HT-29 (cell line): ENCODE data around the genes TOMM7, HYCC1 and IGF2BP3.

DNA sequence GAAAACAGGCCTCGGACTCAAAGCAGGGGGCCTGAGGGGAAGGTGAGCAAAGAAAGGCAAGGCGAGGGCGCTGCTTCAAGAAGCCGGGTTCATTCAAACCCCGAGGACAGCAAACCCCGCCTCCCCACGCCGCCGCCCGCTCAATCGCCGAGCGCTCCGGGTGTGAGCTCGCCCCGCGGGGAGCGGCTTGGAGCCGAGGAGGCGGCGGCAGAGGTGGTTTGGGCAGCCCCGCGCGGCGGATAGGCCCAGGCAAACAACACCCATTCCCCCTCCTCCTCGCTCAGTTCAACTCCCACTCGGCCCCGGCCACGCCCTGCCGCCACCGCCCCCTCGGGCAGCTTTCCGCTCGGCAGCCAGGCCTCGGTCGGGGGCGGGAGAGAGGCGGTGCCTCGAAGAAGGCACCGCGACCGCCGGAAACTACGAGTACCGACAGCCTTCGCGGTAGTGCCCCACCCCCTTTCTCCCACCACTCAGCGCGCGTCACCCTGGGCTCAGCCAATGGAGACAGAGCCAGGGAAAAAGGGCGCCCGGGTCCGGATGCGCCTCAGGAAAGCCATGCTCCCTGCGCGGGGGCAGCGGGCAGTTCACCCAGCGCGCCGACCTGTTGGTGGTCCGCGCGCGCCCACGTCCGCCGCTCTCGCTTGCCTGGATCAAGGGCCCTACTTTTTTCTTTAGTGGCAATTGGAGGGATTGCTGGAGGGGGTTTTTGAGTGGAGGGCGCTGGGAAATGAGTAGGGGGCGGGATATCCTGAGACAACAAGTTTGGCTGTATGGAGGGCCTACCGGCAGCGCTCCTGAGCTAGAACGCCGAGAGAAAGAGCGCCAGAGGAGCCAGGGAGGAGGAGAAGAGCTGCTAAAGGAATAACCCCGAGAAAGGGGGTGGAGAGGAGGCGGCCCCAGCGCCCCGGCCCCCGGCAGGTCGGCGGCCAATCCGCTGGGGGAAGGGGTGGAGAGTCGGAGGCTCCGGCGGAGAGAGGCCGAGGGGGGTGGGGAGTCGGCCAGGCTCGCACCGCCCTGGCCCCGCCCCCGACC, 600 bp upstream of the SP4 start:
- RAMPAGE, long total RNA, result no peak

- RAMPAGE, long total RNA, result no peak
Observed at GRCh38 chr7:21942873-21943810, 2.6 kb downstream of the CDCA7L start.

GRCh38 chr7:21972087-21972483, 26.4 kb upstream of the CDCA7L start:
- RAMPAGE, long total RNA, result no peak

GRCh38 chr7:22121823-22122638, 176.3 kb upstream of the CDCA7L start:
- RAMPAGE, long total RNA, result no peak

- RAMPAGE, long total RNA, result no peak
Observed at GRCh38 chr7:22320554-22321000, 36.4 kb downstream of the RAPGEF5 start.

DNA sequence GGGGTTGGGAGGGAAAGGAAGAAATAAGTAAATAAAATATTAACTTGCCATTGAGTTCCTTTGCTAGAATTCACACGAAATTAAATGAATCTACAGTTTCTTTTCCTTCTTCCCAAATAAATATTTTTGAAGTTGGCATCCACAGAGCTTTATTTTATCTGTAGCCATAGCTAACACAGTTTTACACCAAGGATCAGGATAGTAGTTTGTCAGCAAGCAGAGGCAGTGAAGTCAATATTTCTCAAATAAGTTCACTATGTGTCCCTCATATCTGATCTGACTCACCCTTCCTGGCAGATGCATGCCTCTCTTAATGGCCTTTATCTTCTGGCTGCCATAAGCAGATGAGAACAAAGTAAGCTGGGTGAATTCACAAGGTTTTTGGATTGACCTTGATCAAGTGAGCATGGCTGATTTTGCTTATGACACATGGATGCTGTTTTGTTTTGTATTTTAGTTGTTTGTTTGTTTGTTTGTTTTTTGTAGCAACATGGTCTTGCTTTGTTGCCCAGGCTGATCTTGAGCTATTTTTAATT, 6.2 kb downstream of the RAPGEF5 start:
- RAMPAGE, long total RNA, result no peak

DNA sequence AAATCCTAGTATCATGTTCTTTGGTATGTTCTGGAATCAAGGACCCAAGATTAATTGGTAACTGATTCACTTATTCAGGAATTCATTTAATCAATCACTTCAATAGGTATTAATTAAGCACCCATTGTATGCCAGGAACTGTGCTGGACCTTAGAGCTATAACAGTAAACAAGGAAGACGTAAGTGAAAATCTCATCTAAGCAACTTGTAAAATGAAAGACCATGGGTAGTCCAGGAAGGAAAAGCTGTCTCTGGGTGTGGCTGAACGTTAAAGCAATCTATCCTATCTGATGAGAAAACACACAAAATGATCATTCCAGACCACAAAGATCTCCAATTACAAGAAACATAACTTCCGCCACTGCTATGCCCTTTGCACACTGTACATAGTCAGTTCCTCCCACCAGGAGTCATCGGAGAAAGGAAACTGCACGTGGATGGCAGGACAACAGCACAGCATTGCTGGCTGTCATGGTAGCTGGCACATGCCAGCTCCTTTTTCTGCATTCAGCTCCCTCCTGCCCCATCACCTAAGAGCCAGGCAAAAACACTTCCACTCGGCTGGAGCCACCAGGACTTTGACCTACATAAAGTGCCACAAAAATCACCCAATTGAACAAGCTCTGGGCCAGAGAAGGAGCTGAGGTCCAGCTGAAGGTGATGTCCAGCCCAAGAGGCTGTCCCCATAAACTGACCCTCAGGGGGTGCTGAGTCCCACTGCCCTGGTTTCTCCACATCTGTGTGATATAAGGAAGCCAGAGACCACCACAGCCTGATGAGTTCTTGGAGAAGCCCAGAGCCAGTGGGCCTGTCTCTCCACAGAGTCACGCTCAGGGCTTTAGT, 56.5 kb downstream of the STEAP1B start:
- RAMPAGE, long total RNA, result no peak

DNA sequence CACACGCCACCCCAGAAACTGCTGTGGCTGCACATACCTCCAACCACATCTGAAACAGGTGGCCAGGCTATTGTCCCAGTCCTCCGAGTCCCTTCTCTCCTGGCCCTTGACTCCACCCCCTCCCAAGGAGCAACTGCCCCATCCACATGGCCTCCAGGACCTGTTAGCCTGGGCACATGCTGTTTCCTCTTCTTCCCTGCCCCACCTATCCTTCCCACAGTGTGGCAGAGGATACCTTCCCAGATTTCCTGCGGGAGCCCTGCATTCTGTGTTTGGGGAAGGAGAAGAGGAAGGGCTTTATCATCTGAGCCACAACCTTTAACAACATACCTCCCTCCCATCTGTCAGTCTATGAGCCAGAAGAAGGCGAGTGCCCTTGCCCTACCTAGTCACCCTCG, 11.9 kb downstream of the STEAP1B start:
- RAMPAGE, long total RNA, result no peak

DNA sequence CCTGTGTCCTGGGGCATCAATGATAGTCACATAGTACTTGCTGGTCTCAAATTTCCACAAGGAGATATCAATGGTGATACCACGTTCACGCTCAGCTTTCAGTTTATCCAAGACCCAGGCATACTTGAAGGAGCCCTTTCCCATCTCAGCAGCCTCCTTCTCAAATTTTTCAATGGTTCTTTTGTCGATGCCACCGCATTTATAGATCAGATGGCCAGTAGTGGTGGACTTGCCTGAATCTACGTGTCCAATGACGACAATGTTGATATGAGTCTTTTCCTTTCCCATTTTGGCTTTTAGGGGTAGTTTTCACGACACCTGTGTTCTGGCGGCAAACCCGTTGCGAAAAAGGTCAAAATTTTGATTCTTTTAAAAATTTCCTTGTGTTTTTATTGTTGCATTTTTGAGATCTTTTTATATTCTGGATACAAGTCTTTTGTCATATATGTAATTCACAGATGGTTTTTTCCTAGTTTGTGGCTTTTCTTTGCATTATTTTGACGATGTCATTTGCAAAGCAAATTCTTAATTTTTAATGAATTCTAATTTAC, 11.8 kb upstream of the STEAP1B start:
- RAMPAGE, long total RNA, result no peak

DNA sequence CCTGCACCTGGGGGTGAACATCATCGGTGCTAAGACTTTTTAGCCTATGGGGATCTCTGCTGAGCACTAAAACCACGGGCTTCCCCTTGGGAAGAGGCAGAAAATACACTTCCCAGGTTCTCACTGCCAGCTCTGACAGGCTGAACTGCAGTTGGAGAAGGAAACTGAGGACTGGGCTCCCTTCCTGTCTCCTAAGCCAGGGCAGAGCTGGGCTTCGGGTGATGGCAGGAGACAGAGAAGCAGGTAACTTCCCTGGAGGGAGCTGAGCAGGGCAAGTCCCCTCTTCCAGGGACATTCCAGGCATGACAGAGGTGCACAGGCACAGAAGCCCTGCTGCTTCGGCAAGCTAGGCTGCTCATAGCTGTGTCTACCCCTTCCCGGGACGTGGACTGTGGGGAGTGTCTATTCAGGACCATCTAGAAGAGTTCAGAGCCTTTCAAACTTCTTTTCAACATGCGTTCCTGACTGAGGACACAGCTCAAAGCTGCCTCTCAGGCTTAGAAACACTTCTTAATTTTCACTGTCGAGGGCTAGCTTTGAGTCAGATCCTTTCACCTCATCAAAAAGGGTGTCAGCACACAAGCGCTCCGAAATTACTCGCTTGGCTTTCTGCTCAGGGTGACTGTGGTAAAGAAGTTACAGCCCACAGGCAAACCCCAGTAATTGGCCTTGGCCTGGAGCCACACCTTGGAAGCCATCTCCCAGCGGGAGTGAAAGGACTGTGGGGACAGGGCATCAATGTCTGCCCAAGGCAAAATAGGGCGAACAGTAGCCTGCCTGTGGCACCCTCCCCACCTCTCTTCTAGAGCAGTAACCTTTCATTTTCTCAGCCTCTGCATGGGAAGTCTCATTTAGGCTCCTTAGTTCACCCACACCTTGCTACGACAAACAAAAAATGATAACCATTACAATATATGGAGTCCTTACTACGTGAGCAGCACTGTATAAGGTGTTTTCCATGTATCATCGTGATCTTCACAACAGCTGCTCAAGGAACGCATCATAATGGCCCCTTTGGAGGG, 63.8 kb upstream of the STEAP1B start:
- RAMPAGE, long total RNA, result no peak

DNA sequence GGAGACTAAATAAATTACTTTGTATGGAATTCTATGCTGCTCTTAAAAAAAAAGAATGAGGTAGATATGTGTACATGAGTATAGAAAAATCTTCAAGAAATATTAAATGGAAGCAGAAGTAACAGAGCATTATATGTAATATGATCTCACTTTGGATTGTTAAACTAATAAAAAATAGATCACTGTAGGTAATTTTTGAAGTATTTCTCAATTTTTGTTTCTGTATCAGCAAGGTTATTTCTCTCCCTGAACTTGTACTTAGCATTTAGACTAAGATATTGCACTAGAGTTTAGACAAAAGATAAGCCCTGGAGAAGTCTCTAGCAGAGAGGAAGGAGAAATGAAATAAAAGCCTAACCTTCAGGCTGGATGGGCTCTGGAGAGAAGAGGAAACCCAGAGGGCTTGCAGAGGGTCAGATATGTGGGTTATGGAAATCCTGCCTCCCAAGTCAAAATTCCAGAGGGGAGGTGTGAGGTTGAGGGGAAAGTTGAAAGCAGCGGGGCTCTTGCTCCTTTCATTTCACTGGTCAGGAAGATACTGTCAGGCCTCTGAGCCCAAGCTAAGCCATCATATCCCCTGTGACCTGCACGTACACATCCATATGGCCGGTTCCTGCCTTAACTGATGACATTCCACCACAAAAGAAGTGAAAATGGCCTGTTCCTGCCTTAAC, 24.0 kb upstream of the IL6 start:
- RAMPAGE, long total RNA, result no peak

- RAMPAGE, long total RNA, result start-site peak on the minus strand at chr7:22822785-22822853, 190 and 383 reads in 2 replicates
Observed at GRCh38 chr7:22822481-22823276, at the start of gene TOMM7. TSS of gene TOMM7 (minus strand) at chr7:22822849.

GRCh38 chr7:22858829-22859587, 36.4 kb upstream of the TOMM7 start:
- RAMPAGE, long total RNA, result no peak

GRCh38 chr7:22896917-22897301, 74.3 kb upstream of the TOMM7 start:
- RAMPAGE, long total RNA, result no peak

- RAMPAGE, long total RNA, result no peak
Observed at GRCh38 chr7:22994672-22995747, 18.9 kb downstream of the HYCC1 start.

- RAMPAGE, long total RNA, result no peak
Observed at GRCh38 chr7:23013127-23014219, at the start of gene HYCC1. TSS of gene HYCC1 (minus strand) at chr7:23014130.

- RAMPAGE, long total RNA, result no peak
Observed at GRCh38 chr7:23205626-23206881, 24.2 kb downstream of the NUP42 start.

- RAMPAGE, long total RNA, result no peak
Observed at GRCh38 chr7:23468154-23469177, 1.8 kb downstream of the IGF2BP3 start.

GRCh38 chr7:23470139-23471180, at the start of gene IGF2BP3:
TSS of gene IGF2BP3 (minus strand) at chr7:23470491.
- RAMPAGE, long total RNA, result no peak

DNA sequence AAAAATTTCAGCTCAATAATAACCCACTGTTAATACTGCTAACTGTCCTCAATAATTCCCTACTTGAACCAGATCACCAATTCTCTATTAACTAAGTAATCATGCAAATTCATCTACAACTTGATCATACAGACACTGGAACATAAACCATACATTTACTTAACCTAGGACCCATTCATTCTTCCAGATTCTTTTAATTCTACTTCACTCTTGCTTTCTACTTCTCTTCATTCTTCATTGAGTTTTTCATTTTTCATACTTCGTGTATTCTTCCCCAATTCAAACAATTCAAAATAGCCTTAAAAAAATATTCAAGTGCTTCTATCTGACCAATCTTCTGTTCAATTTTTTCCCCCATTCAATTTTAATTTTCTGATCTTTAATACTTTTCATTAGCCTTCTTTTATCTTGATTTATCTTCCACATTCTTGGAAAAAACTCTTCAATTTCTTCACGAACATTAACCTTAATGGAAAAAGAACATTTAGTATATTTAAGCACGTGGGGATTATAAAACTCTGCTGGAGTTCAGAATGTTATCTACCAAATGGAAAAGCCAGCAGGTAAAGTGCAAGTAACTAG, 9.7 kb downstream of the TRA2A start:
- RAMPAGE, long total RNA, result no peak